Measurements from ENCODE around the genes MORC1 and CD200R1.

DNA sequence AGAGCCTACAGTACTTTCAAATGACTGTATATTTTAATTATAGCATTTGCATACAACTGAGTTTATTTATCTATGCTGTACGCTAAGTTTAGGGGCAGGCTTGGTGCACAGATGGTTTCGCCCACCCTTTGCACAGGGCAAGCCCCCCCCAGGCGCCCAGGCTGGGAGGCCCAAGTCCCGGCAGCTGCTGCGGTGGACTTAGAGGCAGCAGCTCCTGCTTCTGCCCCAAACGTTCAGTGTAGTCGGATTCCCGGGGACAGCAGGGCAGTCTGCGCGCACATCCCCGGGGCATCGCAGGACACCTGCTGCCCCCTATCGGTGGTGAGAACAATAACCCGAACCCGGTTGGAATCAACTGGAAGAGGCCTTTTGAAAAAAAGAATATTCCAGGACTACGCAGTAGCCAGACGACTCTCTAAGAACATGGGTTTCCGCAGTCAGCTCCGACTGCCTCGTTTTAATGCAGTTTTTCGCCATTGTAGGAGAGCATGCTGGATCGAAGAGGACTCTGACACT is 52.6 kb downstream of the CCDC54 start:
- PRO-cap: bidirectional peak, plus-strand start at position 397 of the sequence, minus-strand start at position 252 of the sequence

- PRO-cap: no peak
Measured at GRCh38 chr3:107614556-107615147, 91.9 kb downstream of the BBX start.

DNA sequence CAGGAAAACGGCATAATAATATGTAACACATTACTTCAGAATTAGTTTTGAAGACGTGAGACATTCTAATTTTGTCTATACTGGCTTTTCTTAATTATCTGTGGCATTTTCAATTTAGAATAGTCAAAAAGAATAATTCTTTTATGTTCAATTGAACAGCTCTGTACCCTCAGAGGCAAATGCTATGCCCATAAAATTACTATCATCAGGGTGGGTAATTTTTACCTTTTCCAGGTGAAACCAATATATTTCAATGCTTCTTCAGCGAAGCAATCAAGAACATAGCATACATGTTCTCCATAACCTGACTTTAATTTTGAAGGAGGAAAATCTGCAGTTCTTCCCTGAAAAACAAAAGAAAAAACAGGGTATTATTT is 3.9 kb downstream of the IFT57 start:
- PRO-cap: no peak

DNA sequence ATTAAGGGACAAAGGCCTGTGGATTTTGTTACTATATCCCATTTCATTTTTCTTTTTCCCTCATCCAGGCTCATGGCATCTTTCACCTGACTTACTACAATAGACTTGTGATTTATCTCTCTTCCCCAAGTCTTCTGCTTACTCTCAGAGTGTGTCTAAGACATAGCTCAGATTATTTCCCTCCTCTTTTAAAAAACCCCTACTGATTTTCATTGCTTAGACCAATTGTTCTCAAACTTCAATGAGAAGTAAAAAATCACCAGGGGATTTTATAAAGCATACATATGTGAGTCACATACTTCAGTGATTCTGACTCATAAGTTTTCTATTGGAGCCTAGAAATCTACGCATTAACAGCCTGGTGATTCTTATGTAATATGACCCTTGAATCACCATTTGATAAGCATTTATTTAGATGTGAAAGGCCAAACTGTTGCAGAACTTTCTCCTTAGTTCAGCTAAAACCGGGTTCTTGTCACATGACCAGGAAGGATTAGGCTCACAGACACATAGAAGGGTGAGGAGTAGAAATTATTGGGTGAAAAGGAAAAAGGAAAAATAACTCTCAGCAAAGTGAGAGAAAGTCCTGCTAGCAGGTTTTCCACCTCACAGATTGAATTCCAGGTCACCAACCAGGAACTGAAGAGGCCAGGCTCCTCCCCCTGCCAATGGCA is 40.8 kb downstream of the TRAT1 start:
- PRO-cap: no peak

DNA sequence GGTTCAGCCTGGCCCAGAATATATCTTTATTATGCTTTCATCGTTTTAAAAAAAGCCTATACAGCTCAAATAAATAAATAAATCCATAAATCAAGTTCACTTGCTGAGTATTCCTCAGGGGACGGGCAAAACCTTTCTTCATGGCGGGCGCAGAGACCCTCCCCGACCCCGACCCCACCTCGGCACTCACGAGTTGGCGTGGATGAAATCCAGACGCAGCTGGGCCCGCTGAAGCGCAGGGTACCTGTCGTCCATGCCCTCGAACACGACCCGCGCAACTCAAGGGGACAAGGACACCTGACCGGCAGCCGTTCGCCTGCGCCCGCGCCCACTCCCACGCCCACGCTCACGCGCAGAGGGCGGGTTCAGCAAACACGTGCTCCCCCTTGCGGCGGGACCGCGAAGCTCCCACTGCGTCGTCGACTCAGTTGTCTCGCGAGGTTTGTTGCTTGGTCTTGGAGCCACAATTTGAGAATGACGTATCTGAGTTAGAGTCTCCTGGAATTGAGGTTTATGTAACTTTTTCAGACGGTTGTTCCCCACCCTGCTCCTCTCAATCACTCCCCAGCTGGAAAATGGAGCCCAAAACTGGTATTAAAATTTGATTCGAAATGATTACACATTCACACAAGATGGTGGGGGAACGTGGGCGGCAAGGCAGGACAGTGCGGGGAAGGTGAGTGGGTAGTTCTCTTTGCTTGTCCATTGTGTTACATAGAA is at the start of gene MORC1:
TSS of gene MORC1 (minus strand) at position 330 of the 720 bp plus-strand sequence.
- PRO-cap: no peak

GRCh38 chr3:110846771-110847303 is 224.8 kb upstream of the NECTIN3 start:
- PRO-cap: no peak

- PRO-cap: no peak
Measured at GRCh38 chr3:111548128-111548624, 6.2 kb downstream of the CD96 start.

GRCh38 chr3:111732267-111732747 is 57.8 kb downstream of the PLCXD2 start:
- PRO-cap: no peak

DNA sequence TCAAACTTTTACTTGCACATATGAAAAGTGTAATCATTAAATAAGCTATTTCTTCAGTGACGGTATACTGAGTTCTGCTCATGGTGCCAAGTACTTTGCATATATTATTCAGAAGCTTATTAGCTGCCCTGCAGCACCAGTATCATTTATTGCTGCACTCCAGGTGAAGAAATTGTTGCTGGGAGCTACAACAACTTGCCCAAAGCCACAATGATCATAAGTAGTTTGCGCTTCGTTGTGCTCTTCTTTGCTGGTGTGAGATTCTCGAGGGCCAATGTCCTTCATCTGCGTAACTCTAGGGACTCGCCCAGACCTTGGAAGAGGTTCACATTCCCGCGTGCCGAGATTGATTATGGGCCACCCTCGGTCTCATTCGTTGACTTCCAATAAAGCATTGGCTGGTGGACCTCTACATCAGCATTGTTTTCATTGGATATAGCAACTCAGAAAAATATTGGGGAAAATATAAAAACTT is 506 bp upstream of the PHLDB2 start:
- PRO-cap: no peak

DNA sequence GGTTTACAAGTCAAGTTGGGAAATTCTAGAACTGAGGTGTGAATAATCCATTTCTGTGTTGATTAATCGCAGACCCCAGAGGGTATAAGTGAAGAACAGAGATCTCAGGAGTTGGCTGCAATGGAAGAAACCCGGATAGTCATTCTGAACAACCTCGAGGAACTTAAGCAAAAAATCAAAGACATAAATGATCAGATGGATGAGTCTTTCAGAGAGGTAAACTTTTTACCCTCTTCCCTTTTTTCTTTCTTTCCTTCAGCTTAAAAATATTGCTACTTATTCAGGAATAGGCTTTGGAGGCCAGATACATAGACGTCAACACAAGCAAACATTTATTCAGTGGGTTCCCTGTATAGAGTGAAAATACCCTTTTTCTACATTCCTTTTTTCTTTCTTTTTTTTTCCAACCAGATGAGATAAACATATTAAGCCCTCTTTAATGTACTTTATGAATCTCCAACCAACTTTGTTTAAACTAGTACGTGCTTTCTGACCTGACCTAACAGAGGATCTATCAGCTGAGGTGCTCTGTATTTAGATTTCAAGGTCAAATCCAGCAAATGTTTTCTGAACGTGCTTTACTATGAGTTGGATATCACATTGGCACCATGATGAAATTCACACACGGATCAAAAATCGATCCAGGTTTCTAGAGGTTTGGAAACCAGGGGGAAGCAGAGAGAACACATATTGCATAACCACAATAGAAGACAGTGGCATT is 59.7 kb upstream of the ABHD10 start:
- PRO-cap: no peak

GRCh38 chr3:112136002-112136386 is 2.9 kb upstream of the GCSAM start:
- PRO-cap: no peak

- PRO-cap: no peak
Measured at GRCh38 chr3:112308068-112308576, 14.1 kb upstream of the SLC9C1 start.

- PRO-cap: no peak
Measured at GRCh38 chr3:112411399-112412006, 78.5 kb downstream of the CD200 start.

DNA sequence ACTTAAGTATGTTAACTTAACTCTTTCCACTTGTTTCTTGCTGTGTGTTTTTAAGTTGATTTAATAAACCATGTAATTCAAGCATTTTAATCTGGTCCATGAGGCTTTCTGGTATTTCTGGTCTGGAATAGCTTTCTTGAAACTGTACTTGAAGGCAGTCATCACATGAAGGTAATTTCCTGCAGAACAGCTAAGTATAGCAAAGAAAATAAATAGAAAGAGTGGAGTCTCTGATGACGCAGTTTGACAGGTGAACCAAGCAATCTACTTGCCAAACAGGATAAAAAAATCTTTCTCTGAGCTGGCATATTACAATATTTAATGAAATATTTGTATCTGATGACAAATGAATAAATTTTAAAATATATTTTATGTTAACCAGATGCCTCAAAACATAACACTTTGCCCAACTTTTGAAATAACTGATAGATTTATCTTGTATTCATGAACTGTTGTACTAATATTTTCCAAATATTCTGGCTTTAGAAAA is 74.8 kb downstream of the BTLA start:
- PRO-cap: no peak

DNA sequence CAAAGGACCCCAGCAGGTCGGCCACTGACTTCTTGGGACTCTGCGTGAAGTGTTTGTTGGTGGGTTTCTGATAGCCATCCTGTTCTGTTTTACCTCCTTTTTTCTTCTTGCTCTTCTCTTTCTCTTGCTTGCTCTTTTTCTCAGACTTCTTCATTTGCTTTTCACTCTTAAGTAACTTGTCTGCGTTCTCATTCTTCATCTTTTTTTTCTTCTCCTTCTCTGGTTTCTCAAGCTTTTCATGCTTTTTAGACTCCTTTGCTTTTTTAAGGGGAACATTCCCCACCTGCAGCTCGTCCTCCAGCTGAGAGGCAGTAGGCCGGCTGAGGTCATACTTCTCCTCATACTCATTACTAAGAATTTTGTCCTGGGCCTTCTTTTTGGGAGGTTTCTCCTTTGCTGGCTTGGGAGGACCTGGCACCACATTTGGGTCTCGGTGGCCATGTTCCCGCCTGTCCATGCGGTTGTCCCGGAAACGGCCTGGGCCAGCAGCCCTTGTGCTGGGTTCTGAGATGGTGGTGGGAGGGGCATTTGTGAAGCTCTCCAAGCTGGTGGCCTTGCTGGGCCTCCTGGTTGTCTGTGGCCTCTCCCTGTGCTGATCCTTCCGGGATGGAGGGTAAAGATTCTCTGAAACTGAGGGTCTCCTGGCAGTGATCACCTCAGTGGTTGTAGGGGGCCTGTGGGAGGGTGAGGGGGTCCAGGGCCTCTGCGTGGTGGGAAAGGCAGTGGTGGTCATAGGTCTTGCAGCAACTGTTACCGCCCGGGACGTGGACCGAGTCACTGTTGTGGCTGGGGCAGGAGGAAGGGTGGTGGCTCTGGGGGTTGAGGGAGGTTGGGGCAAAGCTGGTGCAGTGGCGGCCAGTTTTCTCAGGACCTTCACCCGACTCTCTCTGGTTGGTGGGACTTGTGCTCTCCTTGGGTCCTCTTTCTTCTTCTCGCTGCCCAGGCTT is 2.6 kb downstream of the CCDC80 start:
- PRO-cap: no peak

DNA sequence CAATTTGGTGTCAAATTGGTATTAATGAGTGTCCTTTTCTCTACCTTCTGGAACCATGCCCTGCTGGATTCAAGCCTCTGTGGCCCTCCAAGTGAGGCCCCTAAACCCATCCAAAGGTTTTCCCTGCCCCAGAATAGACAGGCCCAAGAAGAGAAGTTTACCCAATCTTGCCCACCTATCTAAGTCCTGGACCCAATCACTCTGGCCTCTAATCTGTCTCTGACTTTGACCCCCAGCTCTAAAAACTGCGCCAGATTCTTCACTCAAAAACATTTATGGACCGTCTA is 69.2 kb downstream of the CD200R1L start:
- PRO-cap: no peak

GRCh38 chr3:112973668-112974199 is 1.2 kb downstream of the CD200R1 start:
- PRO-cap: no peak

DNA sequence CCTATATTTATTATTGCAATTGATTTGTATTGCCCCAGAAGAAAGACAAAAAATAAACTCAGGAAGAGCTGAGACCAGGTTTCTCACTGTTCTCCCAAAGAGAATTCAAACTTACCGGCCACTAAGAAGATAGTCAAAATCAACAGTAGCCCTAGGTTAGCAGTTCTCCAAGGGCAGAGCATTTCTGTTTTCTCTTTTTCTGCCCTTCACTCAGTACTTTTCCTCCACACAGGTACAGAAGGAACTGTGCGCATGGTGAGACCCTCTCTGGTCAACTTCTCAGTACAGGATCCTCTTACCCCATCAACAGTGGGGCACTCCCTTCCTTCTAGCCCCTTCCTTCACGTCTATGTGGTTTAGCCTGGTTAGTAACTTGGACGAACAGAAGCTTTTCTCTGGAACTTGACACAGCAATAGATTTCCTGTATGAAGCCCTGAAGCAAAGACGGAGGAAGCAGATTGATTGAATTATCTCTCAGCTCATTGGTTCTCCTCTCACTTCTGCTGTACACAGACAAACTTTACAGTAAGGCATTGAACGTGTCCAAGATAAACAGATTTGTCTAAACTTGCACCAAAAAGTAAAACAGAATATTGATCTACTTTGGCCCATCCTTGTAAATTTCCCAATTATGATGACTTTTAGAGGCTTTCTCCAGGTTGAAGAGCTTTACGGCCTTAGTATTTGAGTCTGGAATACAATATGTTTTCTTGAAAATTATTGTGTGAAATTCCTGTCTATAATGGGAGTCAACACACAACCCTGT is at the start of gene CD200R1:
TSS of gene CD200R1 (minus strand) at position 428 of the 767 bp plus-strand sequence.
- PRO-cap: no peak

DNA sequence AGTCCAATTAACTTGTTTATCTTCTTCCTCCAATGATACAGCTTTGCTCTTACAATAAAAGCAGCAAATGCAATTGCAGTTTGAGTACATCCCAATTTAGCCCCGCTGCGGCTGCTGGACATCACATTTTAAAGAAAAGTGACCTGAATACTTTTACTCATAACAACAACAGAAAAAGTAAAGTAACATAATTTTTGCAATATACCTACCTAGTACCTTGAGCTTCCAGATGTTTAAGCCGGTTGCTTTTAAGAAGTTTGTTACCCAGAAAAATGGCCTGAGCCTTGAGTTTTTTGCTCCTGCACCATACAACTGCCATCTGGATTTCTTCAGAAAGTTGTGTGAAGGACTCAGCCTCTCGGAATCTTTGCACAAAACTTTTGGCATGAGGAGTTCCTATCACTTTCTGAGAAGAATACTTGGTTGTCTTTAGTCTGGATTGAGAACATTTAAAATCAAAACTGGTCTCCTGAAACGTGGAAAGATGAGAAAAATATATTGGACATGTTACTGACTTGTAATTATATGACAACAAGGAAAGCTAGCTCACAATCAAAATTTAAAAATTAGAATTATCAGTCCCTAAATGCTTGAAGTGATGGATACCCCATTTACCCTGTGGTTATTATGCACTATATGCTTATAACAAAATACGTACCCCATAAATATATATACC is 11.4 kb downstream of the NEPRO start:
- PRO-cap: no peak

- PRO-cap: no peak
Measured at GRCh38 chr3:113157351-113158080, 53.8 kb upstream of the BOC start.

Data from tibial artery (tissue), 1 donor.